ENCODE measurements around the genes GADL1, CMTM6 and CCR4.

GRCh38 chr3:30894470-30894973 is at the start of gene GADL1:
Gene GADL1 (minus strand): TSS chr3:30894661.
- RRBS, result 1% methylated on average over 10 of the region's 35 CpGs

DNA sequence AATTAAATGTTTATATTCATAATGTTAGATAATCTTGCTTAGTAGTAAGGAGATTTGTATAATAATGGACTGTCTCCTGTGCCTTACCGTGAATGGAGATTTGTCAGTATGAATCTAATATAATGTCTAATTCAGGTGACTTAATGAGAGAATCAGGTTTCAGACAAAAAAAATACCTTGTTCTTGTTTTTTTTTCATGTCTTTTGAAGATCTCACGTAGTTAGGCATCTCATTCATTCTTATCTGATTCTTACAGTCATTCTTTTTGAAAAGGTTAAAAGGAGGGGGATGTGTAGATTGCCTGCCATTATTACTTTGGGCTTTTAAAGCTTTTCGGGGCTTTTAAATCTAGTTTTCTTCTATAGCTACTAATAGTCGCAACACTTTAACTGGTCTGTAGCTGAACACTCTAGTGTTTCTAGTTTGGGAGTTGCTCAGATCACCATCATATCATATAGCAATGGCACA is 3.2 kb downstream of the STT3B start:
- RRBS, result no CpG with 5 or more reads among the region's 4 CpGs

GRCh38 chr3:31617754-31618688 is 85.3 kb downstream of the STT3B start:
- RRBS, result no CpG with 5 or more reads among the region's 2 CpGs

DNA sequence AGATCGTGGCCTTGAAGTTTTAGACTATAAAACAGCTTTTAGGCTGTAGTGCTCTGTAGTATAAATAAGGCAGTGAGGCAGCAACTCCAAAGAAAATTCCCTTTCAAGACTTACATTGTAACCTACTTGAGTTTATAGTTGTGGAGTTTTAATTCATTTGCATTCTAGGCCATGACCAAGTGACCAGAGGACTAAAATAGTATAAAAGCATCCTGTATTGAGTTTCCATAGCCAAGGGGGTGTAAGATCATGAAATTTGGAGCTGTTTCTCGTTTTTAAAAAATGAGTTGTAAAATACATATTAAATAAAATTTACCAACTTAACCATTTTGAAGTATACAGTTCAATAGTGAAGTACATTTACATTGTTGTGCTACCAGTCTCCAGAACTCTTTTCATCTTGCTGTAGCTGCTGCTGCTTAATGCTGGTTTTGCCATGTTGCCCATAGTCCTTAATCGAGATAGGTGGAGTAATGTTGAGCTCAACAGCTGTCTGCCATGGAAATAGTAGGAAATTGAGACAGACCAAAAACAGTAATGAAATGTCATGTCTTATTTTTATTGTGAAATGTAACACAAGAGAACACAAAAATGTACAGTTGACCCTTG is 105.6 kb downstream of the STT3B start:
- RRBS, result no CpG with 5 or more reads among the region's 3 CpGs

DNA sequence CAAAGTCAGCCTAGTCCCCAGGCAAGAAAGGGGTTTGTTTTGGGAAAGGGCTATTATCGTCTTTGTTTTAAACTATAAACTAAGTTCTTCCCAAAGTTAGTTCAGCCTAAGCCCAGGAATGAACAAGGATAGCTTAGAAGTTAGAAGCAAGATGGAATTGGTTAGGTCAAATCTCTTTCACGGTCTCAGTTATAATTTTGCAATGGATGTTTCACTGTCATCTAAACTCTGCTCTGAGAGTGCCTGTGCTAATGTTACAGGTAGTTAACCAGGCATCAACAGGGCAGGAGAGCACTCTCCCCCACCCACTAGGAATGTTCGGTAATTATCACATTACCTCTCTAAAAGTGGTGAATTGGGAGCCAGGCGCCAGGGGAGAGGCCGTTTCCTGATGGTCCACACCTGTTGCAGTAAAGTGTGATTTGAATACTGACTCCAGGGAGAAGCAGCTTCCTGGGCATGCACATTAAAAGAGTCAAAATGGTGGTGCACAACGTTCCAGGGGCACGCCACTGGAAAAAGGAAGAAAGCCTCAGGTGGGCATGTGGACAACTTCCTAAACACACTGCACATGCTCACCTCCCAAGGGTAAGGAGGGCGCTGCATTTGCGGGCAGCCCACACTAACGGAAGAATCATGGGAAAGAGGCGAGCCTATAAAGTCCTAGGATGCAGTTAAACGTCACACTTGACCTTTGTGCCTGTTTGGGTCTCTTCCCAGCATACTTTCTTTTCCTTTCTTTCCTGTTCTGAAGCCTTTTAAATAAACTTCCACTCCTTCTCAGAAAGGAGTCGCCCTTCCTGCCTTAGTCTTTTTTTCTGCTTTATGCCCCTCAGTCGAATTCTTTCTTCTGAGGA is 29.1 kb upstream of the GPD1L start:
- RRBS, result no CpG with 5 or more reads among the region's 14 CpGs

DNA sequence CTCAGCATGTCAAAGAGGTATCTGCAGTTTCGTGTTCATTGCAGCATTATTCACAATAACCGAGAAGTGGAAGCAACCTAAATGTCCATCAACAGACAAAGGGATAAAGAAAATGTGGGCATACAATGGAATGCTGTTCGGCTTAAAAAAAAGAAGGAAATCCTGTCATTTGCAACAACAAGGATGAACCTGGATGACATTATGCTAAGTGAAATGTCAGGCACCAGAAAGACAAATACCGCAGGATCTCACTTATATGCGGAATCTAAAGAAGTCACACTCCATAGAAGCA is 11.6 kb upstream of the CMTM7 start:
- RRBS, result no CpG with 5 or more reads among the region's 5 CpGs

DNA sequence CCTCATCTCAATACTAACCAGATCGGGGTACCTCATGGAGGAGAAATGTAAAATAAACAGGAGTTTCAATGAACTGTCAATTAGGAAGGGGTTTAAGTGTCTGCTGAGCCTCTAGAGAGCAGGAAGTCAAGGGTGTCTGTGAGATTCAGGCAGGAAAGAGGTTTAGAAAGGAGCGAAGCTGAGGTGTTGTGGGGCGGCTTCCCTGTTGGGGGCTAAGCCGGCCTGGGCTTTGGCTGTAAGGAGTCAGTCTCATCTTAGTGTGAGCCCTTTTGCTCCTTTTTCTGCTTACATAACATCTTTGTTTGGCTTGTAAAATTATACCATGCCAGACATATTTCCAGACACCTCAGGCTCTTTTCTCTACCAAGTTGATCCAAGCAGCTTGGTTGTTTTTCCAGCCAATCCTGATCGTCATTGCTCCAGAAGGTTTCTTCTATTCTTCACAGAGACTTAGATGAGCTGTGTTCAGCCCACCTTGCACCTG is 36.7 kb downstream of the CMTM7 start:
- RRBS, result no CpG with 5 or more reads among the region's 5 CpGs

DNA sequence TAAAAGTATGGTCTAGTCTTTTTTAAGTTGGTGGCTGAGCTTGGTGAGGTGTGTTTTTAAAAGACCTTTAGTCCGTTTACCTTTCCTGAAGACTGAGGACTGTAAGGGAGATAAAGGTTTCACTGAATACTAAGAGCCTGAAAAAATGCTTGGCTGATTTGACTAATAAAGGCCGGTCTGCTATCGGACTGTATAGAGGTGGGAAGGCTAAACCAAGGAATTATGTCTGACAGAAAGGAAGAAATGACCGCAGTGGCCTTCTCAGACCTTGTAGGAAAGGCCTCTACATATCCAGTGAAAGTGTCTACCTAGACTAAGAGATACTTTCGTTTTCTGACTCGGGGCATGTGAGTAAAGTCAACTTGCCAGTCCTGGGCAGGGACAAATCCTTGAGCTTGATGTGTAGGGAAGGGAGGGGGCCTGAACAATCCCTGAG is 40.6 kb downstream of the CMTM6 start:
- RRBS, result no CpG with 5 or more reads among the region's 6 CpGs

GRCh38 chr3:32463269-32464107 is 39.2 kb downstream of the CMTM6 start:
- RRBS, result no CpG with 5 or more reads among the region's 13 CpGs

GRCh38 chr3:32502686-32503101 is at the start of gene CMTM6:
Gene CMTM6 (minus strand): TSS chr3:32502852.
- RRBS, result 2% methylated on average over 16 of the region's 31 CpGs

DNA sequence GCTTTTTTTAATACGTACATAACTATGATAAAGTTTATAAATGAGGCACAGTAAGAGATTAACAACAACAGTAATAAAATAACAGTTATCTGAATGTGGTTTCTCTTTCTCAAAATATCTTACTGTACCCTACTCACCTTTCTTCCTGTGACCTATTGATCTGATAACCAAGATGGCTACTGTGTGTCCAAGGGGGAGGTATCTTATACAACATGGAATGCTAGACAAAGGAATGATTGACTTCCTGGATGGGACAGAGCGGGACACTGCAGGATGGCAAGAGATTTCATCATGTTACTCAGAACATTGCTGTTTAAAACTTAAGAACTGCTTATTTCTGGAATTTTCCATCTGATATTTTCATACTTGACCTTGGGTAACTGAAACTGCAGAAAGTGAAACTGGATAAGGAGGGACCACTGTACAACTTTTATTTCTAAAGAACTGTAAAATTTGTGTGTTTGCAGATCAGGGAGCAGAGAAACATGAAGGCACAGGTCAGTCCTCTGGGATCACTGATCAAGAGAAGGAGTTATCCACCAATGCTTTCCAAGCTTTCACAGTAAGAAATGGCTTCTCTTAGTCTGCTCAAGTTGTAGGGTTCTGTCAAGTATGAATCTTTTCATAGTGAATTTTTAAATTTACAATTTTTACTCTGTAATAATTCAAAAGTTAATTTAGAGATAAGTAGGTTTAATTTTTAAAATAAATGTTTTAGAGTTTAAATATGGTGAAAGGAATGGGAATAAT is 18.6 kb downstream of the CNOT10 start:
- RRBS, result no CpG with 5 or more reads among the region's 2 CpGs

DNA sequence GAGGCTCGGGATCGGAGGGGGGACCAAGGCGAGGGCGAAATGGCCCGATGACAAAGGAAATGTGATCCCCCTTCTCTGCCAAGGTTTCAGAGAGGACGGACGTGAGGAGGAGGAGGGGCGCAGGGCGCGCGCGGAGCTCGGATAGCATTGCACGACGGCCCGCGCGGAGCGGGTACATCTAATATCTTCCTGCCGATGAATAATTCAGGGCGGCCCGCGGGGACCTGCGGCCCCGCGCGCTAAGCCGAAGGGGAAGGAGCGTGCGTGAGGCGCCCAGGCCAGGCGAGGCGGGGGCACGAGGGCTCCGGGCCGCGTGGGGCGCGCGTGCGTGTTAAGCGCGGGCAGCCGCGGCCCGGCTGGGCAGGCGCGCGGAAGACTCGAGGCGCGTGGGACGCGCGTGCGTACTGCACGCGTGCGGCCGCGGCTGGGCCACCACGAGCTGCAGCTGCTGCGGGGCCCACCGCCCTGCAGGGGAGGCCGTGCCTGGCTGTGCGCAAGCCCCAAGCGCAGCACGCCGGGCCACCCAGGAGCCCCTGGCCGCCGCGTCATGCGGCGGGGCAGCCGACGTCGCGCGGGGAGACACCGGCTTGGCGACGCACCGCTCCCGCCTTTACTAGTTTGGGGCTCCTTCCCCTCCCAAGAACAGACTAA is 719 bp upstream of the TRIM71 start:
- RRBS, result 4% methylated on average over 24 of the region's 84 CpGs

- RRBS, result no CpG with 5 or more reads among the region's 8 CpGs
Observed at GRCh38 chr3:32951313-32951758, at the start of gene CCR4. Gene CCR4 (plus strand): TSS chr3:32951644.

DNA sequence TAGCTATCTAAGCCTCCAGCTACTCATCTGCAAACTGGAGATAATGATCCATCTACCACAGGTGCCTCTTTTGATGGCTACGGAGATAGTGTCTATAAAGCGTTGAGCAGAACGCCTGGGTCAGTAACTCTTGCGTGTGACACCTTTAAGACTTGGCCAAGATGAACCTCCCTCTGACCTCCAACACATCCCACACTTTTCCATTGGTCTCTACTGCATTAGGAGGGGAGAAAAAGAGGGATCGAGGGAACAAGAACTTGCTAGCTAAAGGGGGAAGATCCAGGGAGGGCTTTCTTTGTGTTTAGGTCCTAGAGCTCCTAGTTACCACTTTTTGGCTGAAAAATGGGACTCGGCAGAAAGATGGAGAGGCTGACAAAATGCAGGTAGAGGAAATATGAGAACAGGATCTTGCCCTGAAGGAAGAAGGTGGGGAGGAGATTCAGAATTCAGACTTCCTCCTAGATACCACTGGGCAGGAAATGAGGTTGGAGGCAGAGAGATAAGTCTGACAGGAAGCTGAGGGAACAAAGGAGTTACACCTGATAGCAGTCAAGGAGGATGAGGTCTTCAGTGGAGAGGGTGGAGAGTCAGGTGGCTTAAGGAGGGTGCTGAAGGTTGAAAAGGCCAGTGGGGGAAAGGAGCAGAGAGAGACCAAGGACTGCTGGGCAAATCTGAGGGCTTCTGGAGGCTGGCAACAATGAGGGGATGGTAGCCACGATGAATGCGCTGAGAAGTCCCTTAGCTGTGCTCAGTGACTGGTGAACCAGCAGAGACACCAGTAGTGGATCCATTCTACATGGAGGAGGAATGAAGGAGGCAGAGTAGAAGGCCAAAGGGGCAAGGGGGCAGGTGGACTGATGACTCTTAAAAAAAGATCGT is 56.8 kb downstream of the CCR4 start:
- RRBS, result no CpG with 5 or more reads among the region's 9 CpGs

DNA sequence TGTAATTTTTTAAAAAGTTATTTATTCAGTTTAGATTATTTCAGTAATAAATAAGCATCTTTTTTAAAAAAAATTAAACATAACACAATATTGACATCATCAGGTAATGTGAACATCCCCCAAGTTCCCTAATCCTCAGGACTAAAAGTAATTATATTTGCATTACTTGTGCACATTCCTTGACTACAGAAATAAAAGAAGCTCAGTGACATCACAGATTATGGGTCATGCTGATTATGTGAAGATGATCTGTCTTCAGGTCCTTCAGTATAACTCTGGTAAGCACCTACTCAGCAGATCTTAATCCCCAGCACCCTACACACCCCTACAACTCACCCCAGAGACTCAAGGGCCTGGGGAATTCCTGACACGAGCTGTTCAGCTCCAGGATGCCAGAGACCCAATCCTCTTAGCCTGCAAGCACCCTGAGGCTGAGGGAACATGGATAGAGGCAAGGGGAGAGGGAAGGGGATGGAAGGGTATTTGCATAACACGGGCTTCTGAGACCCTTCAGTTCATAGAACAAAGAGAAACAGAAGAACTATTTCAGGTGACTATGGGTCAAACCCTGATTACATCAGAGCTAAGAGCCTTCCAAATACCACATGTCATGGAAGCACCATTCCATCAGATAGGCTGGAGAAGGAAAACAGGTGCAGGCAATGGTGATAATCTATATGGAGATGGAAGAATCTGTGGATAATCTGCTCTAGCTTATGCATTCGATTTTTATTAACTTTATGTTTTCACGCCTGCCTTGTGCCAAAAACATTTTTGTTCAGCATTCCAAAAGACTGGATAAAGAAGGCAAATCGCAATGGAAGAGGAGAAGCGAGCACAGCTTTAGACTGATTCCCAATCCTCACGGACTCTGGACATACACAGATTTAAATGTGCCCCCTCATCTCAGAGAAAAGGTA is 12.9 kb downstream of the GLB1 start:
- RRBS, result no CpG with 5 or more reads among the region's 7 CpGs

DNA sequence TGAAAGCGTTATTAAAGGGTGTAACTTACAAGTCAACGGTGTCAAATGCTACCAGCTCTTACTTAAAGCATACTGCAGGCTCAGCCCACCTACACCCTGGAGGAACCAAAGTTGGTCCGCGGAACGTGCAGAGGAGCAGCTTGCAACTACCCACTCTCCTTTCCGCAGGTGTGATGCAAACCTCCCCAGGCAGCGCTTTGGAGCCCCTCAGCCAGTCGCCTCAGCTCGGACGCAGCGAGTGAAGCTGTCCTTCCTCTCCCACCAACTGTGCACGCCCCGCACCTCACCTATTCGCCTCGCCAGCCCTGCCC is 939 bp downstream of the GLB1 start:
- RRBS, result no CpG with 5 or more reads among the region's 15 CpGs

- RRBS, result no CpG with 5 or more reads among the region's 10 CpGs
Observed at GRCh38 chr3:33124206-33124787, 10.5 kb downstream of the CRTAP start.

DNA sequence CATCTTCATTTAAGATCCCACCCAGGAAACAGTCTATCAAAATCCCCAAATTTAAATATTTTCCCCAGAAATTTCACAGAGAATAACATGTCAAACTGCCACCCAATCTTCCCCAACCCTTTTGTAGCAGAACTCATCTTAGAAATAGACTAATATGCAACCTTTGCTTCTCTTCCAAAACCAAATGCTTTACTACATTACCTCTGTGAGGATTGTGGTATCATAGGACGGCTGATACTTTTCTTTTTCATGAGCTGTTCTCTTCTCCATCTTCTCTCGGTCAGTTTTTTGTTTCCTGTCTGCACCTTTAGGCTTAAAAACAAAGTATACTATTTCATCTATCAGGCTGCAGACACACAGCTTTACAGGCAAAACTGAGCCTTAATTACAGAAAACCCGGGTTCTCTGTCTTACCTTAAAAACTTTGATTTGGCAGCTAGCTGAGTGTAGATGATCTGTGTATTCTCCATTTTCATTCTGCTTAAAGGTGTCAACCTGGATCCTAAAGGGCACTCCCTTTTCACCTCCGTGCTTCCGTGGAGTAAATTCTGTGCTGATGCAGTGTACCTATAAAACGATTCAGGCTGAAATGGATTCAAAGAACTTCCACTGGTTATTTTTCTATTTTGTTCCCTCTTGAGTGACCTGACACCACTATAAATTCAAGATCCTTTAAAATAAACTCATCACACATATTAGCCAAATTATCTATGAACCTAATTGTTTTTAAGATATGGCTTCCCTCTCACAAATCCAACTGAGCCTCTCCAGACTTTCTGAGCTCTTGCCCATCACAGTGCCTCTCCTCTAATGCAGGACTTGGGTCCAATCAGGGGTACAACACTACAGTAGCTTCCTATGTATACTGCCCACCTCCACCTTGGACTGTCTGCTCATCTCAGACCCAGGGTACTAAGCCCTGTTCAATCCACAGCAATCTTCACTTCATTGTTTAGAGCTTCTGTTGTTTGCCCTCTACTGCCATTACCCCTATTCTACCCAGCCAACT is 30.9 kb downstream of the UBP1 start:
- RRBS, result no CpG with 5 or more reads among the region's 6 CpGs

DNA sequence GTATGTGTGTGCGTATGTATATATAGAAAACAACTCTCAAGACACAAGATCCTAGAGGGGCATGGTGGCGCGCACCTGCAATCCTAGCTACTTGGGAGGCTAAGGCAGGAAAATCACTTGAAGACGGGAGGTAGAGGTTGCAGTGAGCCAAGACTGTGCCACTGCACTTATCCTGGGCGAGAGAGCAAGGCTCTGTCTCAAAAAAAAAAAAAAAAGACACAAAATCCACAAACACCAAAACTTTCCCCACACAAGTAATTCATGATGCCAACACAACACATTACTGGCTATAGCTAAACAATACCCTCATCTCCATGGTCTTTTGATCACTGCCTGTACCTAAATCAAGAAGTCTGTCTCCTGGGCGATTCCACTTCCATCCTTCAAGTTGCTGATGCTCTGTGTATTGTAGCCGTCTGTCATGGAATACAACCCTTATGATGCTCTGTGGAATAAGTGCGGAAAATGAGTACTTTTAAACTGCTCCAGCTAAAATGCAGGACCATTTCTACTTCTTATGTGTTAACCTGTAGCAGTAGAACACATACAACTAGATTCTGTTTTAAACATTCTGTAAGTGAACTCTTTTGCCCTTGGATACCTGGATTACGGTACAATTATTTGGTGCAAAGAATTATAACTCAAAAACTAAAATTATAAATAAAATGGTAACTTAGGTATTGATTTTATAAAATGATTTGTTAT is 27.7 kb downstream of the UBP1 start:
- RRBS, result no CpG with 5 or more reads among the region's 9 CpGs

Data from AG04449 (cell line).